PFSK-1 (cell line): ENCODE data around the gene CCDC28A.

GRCh38 chr6:137216651-137217747, 2.2 kb downstream of the IFNGR1 start:
- RRBS: no CpG with 5 or more reads among the region's 13 CpGs

GRCh38 chr6:137218275-137219277, 609 bp downstream of the IFNGR1 start:
- RRBS: 3% methylated on average over 6 of the region's 55 CpGs

GRCh38 chr6:137226642-137227013, 7.4 kb upstream of the IFNGR1 start:
- RRBS: no CpG with 5 or more reads among the region's 3 CpGs

DNA sequence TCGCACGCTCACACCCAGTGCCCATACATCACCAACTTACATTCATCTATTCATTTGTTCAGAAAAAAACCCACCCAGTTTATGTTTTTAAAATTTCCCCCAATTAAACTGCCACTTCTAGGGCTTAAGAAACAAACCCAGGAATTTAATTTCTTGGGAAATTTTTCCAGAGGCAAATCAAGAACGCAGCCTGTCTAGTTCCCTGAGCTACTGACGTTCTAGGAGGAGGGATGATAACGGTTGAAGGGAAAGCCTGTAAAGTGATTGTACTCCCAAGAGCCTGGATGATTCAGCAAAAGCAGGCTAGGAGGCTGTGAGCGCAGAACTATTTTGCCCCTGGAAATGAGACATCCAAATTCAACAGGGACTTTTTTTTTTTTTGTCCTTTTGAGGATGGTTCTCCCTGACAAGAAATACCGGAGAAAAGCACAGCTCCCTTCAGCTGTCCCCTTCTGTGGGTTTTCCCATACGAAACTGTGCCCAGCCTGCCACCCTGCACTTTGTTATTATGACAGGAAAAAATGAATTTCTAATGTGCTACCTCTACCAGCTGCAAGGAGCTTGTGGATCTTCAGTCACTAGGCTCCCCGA, 77.4 kb downstream of the OLIG3 start:
- RRBS: no CpG with 5 or more reads among the region's 9 CpGs

GRCh38 chr6:137762460-137762941, 104.6 kb upstream of the TNFAIP3 start:
- RRBS: no CpG with 5 or more reads among the region's 1 CpG

GRCh38 chr6:137868706-137869649, 1.9 kb downstream of the TNFAIP3 start:
- RRBS: no CpG with 5 or more reads among the region's 10 CpGs

DNA sequence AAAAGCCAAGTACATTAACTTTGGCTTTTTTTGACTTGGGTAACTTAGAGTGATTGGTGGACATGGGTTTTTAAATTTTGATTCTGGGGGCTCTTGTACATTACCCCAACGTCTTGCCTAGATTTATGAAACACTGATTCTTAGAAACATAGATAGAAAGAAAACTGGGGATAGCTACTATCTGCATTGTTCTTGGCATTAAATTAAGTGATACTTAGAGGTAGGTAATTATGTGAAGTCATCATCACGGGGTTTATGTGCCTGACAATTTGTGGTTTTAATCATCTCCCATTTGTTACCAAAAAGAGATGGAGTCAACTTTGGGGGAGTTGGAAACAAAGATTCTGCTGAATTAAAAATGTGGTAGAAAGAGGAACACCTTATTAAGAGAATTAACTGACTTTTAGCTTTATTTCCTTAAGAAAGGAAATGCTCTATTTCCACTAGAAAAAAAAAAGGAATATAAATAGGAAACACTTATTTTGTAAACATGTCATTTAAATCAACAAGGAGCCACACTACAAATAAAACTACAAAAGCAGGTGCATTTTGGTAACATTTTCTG, 5.5 kb downstream of the TNFAIP3 start:
- RRBS: no CpG with 5 or more reads among the region's 2 CpGs

DNA sequence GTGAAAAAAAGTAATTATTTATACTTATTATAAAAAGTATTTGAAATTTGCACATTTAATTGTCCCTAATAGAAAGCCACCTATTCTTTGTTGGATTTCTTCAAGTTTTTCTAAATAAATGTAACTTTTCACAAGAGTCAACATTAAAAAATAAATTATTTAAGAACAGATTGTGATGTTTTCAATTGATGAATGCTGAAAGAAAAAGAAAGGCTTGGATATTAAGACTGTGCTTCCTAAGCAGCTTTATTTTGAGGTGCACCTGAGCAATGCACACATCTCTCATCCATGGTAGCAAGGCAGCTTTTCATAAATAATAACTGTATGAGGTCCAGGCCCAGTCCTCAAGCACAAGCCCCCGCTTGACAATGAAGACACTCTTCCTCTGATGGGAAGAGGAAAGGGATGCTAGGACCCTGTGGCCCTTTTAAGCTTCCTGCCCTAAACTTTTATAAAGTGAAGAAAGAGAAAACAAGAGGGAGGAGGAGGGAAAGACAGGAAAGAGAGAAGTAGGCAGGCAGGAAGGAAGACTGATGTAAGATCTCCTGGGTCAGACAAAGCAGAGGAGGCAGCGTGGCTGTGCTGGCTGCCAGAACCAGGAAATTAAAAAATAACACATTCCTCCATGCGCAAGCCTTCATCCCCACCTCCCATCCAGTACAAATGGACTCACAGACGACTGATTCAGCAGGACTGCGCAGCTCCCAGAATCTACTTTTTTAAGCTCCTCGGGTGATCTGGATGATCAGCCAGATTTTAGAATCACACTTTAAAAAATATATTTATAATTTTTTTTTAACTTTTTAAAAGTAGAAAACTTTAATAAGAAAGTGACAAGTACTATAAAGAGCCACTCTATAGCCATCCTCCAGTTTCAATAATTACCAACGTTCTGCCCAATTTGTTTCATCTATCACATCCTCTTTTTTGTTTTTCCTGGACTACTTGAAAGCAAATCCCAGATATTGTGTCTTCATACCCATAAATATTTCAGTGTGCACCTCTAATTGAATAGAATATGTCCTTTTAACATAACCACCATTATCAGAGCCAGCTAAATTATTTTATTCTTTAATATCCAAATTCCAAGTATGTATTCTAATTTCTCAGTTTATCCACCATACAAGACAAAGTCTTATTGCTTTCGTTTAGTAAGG, 16.5 kb downstream of the TNFAIP3 start:
- RRBS: no CpG with 5 or more reads among the region's 8 CpGs

GRCh38 chr6:137933596-137934269, 66.7 kb downstream of the TNFAIP3 start:
- RRBS: no CpG with 5 or more reads among the region's 4 CpGs

DNA sequence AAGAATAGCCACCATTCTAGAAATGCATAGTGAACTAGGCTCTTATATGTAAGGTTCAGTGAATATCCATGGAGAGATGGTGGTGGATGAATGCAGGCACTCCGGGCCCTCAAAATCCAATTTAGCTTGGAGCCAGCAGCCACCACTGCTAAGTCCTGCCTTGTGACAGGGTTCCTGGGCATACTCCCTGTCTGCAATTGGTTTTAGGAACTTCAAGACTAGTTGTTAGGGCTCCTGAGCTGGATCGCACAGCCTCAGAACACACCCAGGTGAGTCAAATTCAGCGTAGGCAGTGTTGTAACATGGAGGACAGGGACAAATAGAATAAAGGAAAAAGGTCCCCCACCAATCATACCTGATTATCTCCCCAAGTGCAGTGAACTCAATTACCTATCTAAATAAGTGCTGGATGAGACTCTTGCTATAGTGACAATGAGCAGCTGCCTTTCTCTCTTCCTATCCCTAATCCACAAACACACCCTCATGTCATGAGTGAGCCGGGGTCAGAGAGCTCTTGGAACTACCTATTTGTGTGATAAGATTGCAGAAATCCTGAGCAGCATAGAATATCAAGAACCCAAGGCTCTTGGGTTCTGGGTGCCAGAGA, 74.6 kb downstream of the PERP start:
- RRBS: no CpG with 5 or more reads among the region's 4 CpGs

DNA sequence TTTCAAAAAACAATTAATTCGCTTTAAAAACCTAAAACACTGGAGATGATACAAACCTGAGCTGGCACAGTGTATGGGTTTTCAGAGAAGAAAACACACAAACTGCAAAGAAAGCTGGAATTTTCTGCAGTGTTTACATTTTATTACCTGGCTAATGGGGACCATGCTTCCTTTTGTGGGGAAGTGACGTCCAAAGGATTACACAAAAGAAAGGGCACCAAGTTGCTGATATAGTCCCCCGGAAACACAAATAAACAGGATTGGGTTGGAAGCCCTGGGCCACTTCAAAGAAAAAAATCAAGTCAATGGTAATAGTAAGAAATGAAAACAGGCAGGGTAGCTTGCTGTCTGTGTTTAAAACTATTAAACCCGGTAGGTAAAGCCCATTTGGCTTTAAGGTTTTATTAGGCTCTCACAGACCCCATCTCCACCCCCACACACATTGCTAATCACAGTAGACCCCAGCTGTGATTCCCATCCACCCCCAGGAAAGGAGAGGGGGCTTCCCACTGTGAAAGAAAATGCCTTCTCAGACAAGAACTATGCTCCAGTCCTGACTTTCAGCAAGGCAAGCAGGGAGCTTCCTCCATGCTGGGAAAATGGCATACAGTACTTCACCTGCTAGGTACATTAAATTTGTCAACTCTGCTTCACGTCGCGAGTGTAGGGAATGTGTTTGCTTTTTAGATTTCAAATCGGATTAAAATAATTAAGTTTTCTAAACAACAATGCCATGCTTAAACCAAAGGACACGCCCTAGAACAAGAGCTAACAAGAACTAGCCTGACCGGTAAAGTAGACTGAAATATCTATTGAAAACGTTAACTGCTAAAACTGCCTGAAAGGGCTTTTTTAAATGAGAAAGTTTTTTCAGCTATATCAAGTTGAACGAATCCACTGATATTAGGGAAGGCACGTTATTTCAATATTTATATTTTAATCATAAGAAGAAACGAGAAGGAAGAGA, 1.1 kb downstream of the PERP start:
- RRBS: 20% methylated on average over 1 of the region's 14 CpGs

GRCh38 chr6:138421527-138422152, 17.6 kb downstream of the HEBP2 start:
- RRBS: no CpG with 5 or more reads among the region's 10 CpGs

GRCh38 chr6:138431577-138432820, 28.0 kb downstream of the HEBP2 start:
- RRBS: 92% methylated on average over 4 of the region's 33 CpGs

DNA sequence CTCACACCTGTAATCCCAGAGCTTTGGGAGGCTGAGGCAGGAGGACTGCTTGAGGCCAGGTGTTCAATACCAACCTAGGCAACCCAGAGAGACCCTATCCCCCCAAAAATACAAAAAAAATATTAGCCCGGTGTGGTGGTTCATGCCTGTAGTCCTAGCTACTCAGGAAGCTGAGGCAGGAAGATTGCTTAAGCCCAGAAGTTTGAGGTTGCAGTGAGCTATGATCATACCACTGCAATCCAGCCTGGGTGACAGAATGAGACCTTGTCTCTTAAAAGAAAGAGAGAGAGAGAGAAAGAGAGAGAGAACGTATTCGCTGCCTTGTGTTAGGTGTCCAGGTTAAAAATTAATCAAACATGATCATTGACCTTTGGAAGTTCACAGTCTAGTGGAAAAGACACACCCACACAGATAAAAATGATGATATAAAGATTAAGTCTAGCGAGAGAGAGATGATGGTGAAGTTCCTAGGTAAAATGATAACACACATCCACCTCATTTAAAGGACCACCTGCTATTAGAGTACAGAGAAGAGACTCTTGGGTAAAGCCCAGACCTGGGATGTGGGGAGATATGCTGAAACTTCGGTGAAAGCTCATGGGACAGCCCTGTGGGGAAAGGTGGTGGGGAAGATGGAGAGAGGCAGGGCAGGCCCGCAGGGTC, 4.8 kb upstream of the NHSL1 start:
- RRBS: no CpG with 5 or more reads among the region's 6 CpGs

DNA sequence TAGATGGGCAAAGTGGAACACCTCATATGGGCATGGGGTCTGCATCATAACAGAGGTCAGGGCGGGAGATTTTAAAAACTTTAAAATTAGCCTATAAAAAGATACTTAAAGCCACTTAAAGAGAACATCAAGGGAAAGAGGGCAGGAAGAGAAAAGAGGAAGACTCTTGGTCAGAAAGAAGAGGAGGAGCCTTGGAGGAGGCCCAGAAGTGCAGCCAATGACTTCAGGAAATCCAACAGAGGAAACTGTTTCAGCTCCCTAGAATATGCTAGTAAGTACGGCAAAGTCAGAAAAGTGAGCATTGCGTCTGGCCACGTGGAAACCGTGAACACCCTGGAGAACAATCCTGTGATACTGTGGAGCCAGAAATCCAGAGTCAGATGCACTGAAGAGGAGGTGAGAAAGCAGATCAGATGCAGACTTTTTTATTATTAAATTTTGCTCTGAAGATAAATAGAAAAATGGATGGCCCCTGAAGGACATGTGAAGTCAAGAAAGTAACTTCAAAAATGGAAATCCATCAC, 22.5 kb upstream of the NHSL1 start:
- RRBS: no CpG with 5 or more reads among the region's 5 CpGs

DNA sequence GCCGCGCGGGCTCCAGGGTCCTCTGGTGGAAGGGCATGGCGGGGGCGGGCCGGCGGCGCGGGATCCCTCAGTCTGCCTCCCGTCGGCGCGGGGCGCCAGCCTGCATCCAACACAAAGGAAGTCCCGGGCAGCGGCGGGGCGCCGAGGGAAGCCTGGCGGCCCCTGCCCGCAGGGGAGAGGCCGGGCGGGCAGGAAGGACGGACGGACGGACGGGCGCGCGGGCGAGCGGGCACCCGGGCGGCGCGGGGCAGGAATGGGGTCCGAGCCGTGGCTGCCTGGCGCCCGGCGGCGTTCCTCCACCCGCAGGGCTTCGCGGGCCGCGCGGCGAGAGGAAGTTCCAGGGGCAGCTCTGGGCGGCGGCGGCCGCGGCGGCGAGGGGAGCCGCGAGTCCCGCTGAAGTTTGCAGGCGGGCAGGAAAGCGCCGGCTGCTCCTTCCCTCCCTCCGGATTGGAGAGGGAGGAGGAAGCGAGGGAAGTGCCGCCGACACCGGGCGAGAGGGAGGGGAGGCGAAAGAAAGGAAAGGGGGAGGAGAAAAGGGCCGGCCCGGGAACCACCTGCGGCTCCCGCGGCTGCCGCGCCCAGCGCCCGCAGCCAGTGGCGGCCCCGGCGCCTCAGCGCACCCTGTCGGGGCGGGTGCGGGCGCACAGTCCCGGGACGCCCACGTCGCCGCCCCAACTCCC, 80.7 kb upstream of the CCDC28A start:
- RRBS: under 1% methylated on average over 62 of the region's 91 CpGs

DNA sequence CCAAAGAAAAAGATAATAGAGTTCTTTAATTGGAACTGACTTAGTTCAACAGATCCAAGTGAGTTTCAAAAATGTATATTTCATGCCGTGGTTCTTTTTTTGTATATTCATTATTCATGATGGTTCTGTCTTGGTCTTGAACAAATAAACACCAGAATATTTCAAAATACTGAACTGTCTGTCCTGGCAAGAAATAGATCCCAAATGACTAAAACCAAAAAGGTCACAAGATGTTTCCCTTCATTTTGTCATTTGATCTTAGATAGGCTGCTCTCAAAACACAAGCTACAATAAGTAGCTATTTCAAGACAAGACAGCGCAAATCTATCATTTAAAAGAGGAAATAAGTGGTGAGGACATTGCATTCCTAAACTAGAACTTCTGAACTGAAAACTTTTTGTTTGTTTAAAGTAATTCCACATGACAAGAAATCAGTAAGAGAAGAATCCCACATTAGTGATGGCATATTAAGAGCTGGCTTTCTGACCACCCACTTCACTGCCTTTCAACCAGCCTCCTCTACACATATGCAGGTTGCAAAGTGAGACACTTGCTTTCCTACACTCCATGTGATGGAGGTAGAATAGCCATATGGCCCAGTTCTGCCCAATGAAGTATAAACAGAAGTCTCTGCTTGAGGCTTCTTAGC, 54.5 kb upstream of the CCDC28A start:
- RRBS: no CpG with 5 or more reads among the region's 2 CpGs

DNA sequence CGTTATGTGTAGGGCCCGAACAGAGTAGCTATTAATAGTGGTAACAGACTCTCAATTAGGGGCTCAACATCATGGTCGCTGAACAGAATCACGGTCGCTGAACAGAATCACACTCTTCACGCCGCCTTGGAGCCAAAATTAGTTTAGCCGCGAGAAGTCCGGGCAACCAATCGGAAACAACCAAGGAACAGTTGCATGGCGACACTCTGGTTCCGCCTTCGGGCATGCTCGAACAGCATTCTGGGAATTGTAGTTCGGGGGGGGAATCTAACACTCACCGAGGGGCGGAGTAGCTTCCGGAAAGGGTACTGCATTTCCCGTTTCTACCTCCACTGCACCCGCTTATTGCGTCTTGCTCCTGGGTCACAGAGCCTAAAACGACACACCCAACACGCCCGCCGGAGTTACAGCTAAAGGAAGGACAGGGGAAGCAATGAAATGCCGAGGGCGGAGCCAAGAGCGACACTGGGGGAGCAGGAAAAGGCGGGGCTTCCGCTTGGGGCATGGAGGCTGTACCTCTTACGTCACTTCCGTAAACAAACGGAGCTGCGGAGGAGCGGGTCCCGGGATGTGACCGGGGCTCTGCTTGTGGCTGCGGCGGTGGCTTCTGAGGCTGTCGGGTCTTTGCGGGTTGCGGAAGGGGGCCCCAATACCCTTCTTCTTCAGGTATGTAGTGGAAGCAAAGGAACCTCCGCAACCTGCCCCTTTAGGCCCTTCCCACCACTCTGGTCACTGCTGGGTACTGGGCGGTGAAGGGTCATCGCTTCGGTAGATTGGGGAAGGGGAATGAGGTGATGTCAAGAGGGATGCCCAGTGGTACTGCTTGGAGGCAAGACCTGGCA, at the start of gene CCDC28A:
Gene CCDC28A (plus strand): TSS at position 533 of the 842 bp plus-strand sequence.
- RRBS: 2% methylated on average over 6 of the region's 47 CpGs

- RRBS: no CpG with 5 or more reads among the region's 5 CpGs
Measured at GRCh38 chr6:138814024-138814775, 18.3 kb downstream of the ECT2L start.

DNA sequence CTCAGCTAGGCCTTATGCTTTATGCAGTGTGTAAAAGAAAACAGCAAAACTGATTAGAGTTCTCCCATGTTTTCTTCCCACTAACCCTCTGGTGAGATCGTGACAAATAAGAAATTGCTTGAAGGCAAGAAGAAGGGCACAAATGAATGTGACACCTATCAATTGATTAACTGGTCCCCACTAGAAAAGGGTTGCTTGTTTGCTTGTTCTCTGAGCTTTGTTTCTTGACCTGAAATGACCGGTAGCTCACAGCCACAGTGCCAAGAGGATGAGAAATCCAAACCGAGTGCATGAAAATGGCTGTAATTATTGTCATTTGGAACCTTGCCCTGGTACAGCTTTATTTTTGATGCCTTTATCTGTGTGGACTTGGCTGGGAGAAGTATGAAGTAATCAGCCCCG, 48.1 kb downstream of the ECT2L start:
- RRBS: no CpG with 5 or more reads among the region's 4 CpGs